Rectum (tissue), 1 donor: ENCODE measurements around the gene MRPS14.

- PRO-cap: no peak
Observed at GRCh38 chr1:173914264-173915061, 2.7 kb downstream of the SERPINC1 start.

GRCh38 chr1:173931808-173932689 is 14.9 kb upstream of the SERPINC1 start:
- PRO-cap: no peak

- PRO-cap: no peak
Observed at GRCh38 chr1:174383214-174383680, 64.5 kb upstream of the GPR52 start.

- PRO-cap: no peak
Observed at GRCh38 chr1:174772619-174772842, 227.2 kb upstream of the CACYBP start.

DNA sequence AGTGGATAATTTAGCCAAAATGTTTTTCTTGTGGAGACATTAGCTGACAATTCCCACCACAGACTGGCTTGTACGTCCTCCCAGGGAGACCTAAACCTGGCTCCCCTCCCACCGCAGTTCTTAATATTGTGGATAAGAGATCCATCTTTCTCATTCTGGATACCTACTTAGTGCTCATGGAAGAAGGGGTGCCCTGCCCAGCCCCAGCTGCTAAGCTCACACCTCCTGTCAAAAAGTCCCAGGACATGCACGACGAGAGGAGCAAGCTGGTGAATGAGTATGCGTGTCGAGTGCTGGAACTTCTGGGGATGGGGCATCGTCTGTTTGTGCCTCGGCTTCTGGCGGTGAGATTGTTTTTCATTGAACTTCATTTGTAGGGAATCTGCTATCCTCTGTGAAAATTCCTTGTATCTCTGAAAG is 199.6 kb upstream of the CACYBP start:
- PRO-cap: unidirectional peak, minus-strand start at position 304 of the sequence

DNA sequence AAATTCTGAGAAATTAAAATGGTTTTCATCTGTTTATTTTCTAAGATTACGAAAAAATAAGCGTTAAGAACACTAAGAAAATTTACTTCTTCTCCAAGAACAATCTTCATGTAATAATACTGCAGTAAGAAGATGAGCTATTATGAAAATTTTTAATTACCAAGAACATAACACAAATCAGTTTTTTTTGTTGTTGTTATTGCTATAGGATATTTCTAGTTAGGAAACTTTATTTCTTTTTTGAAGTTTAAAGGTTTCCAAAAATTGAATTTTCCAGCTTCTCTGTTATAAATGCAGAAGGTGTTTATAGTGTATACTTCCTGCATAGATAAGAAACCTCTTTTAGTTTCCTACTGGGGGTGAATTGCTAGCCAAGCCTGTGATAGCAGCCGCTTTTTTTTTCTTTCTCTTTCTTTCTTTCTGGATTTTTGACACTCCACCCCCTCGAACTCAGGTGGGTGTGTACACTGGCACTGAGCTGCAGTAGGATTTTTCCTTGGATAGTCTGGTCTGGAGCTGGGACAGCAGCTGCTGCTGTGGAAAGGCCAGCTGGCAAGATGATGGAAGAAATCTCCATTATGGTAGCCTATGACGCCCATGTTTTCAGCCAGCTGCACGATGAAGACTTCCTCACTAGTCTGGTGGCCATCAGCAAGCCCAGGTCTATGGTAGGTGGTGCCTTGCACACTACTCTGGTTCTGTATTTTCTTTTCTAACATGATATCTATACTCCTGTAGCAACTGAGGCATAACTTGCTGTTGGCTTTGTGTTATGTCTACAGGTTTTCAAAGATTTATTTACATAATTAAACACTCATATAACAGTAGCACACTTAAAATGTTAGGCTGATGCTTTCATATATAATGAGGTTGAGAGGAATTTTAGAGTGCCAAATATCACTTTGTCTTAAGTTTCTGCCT is 122.5 kb upstream of the CACYBP start:
- PRO-cap: unidirectional peak, plus-strand start at position 370 of the sequence; bidirectional peak, plus-strand start at position 503 of the sequence, minus-strand start at position 400 of the sequence

GRCh38 chr1:174975659-174976332 is 24.0 kb upstream of the CACYBP start:
- PRO-cap: no peak

DNA sequence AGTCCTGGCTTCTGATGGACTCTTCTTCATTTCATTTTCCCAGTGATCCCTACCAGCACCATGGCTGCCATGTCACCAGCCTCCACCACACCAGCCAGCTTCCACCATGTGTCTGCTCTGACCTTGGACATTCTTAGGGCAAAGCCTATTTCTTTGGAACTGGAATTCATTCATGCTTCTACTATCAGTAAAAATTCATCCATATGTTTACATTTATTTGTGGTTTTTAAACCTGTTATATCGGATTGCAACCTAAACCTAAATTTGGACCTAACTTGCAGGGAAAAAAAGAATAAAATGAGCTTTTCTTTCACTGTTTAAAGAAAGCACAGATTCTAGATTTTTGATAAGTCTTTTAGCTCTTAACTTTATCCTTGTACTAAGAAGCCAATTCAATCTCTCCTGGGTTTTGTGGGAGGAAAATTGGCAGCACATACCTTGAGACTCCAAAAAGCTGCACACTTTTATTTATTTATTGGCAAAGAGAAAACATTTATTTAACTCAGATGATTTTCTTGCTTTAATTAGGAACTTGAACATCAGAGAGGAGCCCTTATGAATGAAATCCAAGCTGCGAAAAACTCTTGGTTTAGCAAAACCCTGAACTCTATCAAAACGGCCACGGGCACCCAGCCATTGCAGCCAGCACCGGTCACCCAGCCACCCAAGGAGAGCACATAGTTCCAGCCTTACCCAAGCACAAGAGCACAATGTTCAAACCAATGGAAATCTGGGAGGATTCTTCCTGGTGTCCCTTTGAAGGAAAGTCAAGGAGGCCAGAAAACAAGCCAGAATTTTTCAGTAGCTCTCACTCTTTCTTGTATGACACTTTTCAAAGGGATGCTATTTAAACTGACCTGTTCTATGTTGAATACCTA is 10.2 kb upstream of the CACYBP start:
- PRO-cap: no peak

DNA sequence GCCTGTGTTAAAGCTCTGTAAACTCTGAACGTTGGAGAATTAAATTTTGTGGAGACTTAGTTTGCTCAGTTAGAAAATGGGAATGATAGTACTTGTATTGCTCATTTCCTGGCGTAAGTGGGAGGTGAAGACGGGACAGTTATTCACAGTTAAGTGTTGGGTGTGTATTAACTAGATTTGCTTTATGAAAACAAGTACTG is 998 bp downstream of the CACYBP start:
- PRO-cap: no peak

GRCh38 chr1:175011189-175011873 is 11.6 kb downstream of the CACYBP start:
- PRO-cap: no peak

- PRO-cap: unidirectional peak, minus-strand start at chr1:175023103; bidirectional peak, plus-strand start at chr1:175023612, minus-strand start at chr1:175023425
Observed at GRCh38 chr1:175022912-175023995, at the start of gene MRPS14. TSS of gene MRPS14 (minus strand) at chr1:175023425.

DNA sequence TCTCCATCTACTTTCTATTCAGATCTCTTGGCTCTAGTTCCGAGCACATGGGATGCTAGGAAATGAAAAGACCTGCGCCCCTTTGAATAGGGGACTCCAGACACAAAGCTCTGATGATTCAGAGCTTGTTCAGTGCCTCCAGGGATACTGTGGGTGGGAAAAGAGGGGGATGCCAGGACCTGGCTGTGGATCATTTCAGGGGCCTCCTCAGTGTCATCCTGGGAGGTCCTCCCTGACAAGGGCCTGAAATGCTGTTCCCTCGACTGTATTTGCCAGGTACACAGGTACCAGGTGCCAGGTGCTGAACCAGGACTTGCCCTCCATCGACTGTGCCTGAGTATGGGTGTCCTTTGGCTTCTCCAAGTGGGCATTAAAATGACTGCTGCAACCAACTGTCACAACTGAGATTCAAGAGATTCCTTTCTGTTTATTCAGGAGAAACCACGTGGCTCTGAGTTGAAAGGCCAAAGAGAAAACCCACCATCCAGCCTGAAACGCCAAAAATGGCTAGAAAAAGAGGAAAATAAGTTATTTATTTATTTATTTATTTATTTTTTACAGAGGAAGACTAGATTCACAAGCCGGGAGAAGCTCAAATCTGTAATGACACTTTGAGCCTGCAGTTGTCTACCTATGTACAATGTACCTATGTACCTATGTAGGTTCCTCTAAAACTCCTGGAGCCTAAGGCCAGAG is 1.2 kb upstream of the KIAA0040 start:
- PRO-cap: no peak

GRCh38 chr1:175419014-175419438 is 226.4 kb upstream of the KIAA0040 start:
- PRO-cap: no peak

- PRO-cap: unidirectional peak, minus-strand start at chr1:175494161
Observed at GRCh38 chr1:175494062-175494425, 249.4 kb downstream of the TNR start.

DNA sequence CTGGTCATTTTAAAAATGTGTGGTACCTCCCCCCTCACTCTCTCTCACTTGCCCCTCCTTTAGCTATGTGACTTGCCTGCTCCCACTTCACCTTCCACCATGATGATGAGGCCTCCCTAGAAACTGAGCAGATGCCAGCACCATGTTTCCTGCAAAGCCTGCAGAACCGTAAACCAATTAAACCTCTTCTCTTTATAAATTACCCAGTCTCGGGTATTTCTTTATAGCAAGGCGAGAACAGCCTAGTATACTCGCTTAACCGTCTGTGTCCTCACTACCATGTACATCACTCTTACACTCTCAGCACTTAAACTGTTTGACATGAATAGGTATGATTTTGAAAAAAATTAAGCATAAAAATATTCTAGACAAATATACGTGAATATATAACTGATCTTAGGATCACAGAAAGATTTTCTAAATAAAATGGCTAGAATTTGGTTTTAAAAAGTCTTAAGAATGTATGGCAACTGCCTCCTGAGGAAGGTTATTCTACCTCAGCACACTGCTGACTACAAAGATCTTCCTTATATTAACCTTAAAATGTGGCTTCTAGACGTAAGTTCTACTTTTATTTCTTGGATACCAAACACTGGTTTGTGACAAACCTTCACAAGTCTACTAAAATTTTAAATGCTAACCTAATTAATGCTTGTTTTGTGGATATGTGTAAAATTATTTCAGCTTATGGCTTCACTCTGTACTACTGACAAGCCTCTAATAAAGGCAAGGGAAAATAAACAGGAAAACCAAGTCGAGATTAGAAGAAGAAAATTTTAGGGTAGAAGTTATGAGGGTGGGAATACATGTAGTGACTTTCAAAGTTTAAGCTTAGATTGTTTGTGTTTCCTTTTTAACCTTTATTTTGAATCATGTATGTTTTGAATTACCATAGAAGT is 135.6 kb downstream of the COP1 start:
- PRO-cap: no peak

- PRO-cap: no peak
Observed at GRCh38 chr1:176101229-176101838, 105.8 kb downstream of the COP1 start.

DNA sequence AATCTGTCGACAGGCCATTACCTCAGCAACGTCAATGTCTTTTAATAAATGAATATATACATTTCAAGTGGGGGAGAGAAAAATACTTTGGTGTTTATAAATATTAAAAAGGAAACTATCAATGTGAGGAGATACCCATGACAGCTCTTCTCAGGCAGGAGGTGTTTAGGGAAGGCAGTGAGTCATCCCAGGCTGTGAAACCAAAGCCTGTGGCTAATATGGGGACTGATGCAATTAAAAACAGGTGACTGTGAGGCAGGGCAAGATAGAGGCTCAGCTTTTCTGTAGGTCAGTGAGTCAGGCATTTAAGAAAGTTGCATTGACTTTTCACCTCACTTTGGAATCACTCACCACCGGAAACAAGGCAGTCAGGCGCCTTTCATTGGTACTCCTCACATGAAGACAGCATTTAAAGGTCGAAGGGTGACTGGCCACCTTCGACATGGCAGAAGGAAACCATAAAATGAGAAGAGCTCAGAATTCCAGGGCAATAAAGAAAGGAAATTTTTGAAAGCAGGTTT is 54.5 kb downstream of the PAPPA2 start:
- PRO-cap: no peak

DNA sequence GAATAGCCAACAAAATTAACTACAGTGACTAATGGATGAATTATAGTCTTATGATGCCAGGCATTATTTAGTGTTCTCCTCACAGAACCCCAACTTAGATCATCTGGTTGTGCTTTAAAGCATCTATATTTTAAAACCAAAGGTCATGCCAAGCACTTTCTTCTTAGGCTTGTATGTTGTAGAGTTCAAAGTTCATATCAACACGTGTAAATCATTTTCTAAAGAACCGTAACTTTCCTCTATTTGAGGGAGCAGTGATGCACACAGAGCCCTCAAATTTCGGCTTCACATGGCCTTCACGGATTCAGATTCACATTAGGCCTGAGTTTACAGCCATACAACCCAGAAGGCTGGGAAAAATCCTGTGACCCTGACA is 52.0 kb upstream of the SEC16B start:
- PRO-cap: no peak

- PRO-cap: no peak
Observed at GRCh38 chr1:178102330-178102636, 8.4 kb downstream of the RASAL2 start.

- PRO-cap: no peak
Observed at GRCh38 chr1:178115080-178115882, 21.4 kb downstream of the RASAL2 start.